SP-49 (cell line): ENCODE results near the genes PLBD1, WBP11 and SMCO3.

DNA sequence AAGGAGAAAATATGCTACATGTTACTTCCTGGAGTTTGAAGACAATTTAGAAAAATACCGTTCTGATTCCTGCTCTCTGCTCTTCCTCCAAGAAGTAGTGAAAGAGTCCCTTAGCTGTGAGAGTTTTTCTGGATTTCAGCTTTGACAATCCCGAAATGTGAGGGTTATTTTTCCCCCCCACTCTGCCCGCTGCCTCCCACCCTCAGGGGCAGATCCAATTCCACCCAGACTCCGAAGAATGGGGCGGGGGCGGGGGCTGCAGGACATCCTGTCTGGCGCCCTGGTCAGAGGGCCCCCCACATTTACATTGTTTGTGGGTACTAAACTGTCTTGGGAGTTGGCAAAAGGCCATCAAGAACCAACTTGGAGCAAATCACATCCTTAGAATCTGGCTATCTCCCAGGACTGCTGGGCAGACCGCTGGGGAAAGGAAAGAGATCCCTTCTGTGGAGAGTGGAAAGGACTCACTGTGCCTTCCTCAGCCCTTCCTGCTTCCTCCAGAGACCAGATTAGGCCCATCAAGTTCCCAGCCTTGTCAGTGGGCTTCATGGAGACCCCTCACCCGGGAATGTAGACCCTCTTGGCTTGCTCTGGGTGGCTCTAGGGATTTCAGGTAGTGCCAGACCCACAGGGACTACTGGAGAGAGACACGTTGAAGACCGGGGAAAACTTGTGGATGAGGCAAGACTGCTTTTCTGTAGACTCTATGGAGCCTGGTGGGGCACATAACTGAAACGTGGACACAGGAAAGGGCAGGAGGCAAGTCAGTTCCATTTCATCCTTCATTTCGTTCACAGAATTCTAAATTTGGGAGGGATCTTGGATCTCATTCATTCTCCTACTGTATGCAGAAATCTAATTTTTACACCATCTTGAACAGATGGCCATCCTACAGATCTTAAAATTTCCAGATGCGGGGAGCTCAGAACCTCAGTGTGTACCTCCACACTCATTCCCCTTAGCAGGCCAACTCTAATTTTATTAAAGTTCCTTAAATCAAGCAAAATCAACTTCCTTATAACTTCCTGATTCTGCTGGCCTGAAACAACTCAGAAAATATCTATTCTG is 2.6 kb downstream of the EMP1 start:
- PRO-cap: no peak

DNA sequence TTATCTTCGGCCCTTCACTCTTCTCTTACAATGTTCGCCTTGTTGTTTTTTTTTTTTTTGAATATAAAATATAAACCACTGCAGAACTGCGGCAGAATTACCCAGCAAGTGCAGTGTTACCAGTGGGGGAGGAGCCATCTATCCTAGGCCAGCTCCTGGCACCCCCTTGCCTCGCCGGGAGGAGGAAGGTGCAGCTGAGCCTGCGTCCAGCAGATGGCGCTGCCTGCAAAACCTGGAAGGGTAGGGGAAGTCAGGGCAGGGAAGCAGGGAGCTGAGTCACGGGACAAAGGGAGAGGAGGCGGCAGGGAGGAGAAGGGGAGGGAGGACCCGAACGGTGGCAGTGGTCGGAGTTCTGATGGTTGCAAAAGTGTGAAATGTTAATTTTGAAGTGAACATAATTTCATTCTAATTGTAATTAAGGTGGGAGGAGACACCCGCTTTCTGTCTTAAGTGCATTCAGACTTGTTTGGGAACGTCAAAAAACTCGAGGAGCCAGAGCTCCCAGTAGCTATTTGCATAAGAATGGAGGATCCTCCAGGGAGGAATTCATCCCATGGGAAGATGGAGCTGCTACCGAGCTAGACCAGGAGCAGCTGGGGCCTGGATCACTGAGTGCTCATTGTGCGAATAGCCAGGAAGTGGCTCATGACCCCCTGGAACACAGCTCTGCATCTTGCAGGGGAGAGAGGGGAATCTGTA is 59.3 kb downstream of the EMP1 start:
- PRO-cap: no peak

- PRO-cap: no peak
Measured at GRCh38 chr12:13376365-13377444, 180.2 kb downstream of the EMP1 start.

DNA sequence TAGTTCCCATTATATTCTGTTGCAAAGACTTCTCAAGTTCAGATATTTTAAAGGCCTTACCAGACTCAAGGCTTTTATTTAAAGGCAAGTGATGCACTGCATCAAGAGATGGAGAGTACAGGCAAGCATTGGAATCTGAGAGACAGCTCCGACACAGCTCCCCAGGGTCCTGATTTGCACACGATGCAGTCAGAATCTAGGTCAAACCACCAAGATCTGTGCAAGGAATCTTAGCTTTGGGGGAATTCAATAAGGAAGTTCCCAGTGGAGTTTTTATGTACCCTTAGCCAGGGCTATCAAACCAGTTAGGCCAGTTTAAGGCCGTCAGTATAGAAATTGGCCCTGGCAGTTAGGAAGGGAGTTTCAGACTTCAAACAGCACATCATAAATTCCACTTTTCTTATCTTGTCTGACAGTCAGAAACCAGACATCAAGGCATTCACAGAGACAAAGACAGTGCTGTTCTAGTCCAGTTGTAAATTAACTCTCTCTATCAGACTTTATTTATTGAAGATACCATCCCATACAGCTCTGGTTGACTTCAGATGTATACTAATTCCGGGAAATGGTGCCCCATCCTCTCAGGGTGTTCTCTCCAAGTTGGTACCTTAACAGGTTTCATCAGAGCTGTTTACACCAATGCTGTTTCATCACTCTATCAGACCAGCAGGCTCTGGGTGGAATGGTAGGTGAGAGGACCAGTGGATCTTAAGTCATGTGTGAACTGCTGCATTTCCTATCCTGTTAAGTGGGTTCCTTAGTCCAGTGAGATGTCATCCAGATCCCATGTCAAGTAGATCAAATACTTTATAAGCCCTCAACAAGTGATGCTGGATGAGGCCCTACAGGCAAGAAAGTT is 157.5 kb upstream of the ATF7IP start:
- PRO-cap: no peak

- PRO-cap: no peak
Measured at GRCh38 chr12:14212362-14212734, 153.1 kb upstream of the ATF7IP start.

GRCh38 chr12:14259988-14261118 is 105.1 kb upstream of the ATF7IP start:
- PRO-cap: no peak

GRCh38 chr12:14366960-14367929 is 1.8 kb downstream of the ATF7IP start:
- PRO-cap: bidirectional peak, plus-strand start at chr12:14367467, minus-strand start at chr12:14367190

GRCh38 chr12:14408242-14408784 is 42.8 kb downstream of the ATF7IP start:
- PRO-cap: no peak

GRCh38 chr12:14567132-14568556 is at the start of gene PLBD1:
Gene PLBD1 (minus strand): TSS chr12:14567883.
- PRO-cap: unidirectional peak, plus-strand start at chr12:14567479; bidirectional peak, plus-strand start at chr12:14568091, minus-strand start at chr12:14568074

DNA sequence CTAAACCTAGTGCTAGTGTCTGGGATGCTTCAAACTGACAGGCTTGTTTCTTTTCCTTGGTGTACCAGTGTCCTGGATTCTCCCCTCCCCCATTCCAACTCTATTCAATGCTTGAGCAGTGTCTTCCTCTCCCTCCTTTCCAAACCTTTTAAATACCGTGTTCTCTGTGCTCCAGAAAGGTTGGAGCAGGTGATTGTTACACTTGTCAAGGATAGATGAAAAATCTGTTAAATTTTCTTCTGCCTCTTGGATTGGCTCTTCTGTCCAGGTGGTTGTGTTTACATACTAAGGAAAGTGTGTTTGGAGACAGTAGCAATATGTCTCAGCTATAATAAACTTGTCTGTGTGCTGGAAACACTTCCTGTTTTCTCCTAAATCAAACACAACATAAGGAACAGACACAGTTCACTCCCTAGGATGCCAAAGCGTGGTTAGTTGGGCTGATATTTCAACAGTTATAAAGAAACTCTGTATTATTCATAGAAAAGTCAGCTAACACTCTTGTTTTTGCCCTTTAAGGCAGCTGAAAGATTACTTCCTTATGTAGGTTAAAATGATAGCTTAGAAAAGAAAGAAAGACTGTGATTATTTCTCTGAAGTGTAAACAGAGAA is 14.5 kb upstream of the GUCY2C start:
- PRO-cap: no peak

DNA sequence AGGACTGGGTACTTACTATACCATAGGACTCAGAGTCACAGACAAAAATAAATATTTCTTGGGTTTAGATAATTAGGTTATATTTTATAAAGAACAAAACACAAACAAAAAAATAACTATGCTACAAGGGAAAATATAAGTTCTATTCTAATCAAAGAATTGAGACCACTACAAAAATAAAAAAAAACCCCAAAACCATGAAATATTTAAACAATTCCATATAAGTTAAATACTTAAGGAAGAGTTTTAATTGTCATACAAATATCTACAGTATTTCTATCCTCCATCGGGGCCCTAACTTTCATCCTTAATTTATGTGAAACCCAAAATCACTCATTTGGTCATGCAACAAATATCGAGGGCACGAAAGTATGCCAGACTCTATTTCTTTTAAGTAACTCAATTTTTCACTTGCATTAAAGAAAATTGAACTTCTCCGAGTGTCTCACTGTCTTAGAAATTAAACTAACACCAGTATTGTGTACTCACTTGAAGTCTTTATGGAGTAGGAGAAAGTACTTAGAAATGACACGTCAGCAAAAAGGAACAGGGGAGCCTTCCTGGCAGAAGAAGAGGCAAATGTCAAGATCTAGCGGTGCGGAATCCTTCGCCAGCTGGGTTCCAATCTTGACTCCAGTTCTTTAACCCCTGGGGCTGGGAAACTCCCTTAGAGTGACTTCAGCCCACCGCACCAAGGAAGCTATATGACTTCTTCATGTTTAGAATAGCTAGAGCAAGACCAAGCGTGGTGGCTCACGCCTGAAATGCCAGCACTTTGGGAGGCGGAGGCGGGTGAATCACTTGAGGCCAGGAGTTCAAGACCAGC is 2.3 kb downstream of the H4C16 start:
- PRO-cap: no peak

GRCh38 chr12:14773440-14774098 is 636 bp upstream of the H2AJ start:
- PRO-cap: no peak

DNA sequence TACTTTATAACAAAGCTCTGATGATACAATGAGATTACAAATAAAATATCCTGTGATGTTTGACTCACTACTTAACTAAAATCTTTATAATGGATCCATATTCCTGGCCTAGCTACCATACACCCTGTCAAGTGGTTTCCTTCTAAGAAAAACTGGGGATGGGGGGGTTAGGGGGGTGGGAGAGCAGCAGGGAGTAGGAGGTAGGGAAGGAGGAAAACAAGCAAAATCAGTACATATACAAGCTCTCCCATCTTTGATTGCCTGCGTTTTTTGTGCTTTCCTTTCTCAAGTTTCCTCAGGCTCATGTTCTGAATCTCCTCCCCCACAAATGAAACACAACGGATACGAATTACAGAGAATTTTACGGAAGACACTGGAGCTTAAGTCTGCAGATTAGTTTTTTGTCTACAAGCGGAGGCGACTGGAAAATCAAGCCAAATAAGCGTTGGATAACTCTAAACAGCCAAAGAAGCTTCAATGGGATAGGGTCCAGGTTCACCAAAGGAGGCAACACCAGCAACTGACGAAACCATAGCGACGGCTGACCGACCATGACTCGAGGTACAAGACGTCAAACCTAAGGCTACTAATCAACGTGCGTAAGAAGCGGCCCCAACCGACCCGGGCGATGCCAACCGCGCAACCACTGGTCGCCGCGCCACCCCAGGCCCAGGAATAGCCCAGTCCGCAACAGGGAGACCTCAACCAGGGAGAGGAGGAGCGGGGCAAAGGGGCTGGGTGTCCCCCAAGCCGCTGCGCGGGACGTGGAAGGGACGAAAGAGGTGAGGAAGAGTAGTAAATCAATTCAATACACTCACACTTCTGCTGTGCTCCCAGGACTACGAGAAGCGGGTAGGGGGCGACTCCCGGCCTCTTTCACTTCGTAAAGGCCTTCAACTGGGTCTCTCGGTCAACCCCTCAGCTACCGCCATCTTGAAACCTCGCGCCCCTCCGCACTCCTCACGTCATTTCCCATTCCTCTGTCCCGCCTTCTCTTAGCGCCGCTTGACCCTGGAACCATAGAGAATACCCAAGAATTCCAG is at the start of gene WBP11:
TSS of gene WBP11 (minus strand) at position 945 of the 1,043 bp plus-strand sequence.
- PRO-cap: bidirectional peak, plus-strand start outside the sequence, minus-strand start at position 962 of the sequence

DNA sequence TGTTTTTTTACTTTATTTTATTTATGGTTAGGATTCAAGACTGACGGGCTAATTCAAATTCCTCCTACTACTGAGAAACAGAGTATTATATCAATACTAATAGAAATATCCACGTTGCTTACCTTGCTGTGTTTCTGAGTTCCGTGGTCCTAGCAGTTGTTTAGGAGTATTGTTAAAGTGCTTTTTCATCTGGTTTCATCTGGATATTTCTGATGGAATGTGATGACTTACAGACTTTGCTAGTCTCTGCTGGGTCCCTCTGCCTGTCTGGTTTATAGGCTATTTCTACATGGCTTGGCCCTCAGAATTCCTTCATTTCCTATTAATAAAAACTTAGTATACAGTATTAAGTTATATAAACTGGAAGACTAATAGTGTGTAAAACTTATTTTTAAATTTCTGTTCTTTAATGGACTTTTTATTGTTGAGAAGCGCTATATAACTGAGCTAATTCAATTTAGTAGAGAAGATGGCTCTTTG is at the start of gene SMCO3:
TSS of gene SMCO3 (minus strand) at position 179 of the 480 bp plus-strand sequence.
- PRO-cap: no peak

GRCh38 chr12:14921075-14921710 is 17.1 kb downstream of the ERP27 start:
- PRO-cap: no peak

DNA sequence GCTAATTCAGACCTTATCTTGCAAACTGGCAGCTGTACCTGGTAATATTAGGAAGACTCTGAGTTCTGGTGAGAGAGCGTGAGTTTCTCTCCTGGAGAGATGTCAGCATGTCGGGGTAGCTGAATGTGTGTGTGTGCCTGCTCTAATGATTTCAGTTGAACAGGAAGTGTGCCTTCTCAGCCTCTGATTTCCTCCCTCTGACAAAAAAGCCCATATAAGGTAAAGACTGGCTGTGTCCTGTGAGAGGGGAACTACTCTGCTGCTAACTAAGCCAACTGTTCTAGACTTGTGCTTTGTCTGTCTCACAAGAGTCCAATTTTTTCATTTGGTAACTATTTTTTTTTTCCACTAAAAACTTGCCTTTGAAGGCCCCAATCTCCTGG is 10.4 kb upstream of the ERP27 start:
- PRO-cap: no peak

- PRO-cap: no peak
Measured at GRCh38 chr12:14968526-14968813, 4.4 kb upstream of the PDE6H start.

DNA sequence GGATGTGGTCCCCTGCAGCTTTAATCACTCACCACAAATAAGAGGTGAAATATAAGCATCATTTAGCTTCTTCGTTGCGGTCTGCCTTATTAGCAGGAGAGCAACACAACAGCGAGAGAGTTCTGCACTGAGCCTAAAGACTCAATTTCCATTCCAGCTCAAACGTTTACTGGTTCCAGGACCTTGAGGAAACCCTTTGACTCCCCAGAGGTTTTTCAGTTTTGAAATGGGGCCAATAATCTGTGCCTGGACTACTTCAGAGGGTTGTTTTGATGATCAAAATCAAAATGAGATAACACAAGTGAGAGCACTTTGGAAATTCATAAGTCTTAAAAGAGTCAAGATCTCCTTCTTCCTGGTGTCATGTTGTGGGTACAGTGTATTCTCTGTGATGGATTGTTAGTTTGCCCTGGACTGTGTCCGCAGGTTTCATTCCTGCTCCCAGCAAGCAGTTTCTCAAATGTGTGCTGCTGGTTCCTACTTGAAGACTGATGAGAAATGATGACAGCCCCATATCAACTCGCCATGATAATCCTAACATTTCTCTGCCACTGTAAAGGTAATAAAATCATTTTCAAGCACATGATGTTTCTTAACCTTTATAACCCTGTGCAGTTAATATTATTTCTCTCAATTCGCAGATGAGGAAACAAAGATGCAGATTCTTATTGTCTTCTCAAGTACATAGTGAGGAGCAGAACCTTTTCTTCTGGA is 52.9 kb downstream of the RERG start:
- PRO-cap: no peak

- PRO-cap: no peak
Measured at GRCh38 chr12:15268985-15269198, 47.7 kb upstream of the RERG start.

- PRO-cap: unidirectional peak, plus-strand start at chr12:15546356; bidirectional peak, plus-strand start at chr12:15546618, minus-strand start at chr12:15546599
Measured at GRCh38 chr12:15546138-15547006, 224.1 kb downstream of the PTPRO start.